Right common carotid artery plus branches (tissue), 1 donor: ENCODE data around the gene NOC4L.

GRCh38 chr12:131713114-131713928 is 2.4 kb downstream of the SFSWAP start:
- PRO-cap, result no peak

GRCh38 chr12:131736179-131736562 is 25.3 kb downstream of the SFSWAP start:
- PRO-cap, result no peak

GRCh38 chr12:131783735-131784485 is 44.3 kb upstream of the MMP17 start:
- PRO-cap, result no peak

- PRO-cap, result bidirectional peak, plus-strand start at chr12:131832543, minus-strand start at chr12:131832454
Measured at GRCh38 chr12:131832326-131832957, 4.2 kb downstream of the MMP17 start.

- PRO-cap, result no peak
Measured at GRCh38 chr12:131851814-131852416, 23.7 kb downstream of the MMP17 start.

DNA sequence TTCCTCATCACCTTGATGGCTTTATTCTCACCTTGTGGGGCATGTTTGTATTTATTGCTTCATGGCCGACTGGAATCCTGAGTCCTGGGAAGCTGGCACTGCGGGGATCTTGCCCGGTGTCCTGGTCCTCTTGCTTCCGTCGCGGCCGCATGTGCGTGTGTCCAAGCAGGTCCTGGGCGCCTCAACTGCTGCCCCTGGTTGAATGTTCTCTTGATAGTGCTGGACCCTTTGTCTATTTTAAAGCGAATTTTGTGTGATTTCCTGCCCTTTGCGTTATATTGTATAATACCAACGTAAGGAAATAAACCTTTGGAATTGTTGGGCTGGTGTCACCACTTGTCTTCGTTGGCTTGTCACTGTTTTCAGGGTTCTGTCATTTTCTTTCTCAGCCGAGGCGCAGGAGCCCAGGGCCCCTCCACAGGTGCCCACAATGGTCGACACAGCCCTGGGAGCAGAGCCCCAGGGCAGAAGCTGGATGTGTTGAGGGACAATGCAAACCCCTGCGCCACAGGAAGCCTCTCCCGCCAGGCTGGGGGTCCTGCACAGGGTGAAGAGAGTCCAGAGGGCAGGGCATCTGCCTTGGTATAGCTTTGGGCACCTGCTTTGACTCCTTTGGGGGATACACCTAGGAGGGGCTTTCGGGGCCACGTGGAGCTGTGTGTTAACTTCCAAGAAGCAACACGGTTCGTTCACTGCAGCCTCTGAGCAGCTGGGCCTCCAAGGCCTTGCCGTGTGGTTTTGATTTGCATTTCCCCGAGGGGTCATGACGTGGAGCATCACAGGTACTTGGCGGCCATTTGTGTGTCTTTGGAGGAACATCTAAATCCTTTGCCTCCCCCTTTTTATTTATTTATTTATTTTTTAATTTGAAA is 6.0 kb upstream of the PUS1 start:
- PRO-cap, result no peak

DNA sequence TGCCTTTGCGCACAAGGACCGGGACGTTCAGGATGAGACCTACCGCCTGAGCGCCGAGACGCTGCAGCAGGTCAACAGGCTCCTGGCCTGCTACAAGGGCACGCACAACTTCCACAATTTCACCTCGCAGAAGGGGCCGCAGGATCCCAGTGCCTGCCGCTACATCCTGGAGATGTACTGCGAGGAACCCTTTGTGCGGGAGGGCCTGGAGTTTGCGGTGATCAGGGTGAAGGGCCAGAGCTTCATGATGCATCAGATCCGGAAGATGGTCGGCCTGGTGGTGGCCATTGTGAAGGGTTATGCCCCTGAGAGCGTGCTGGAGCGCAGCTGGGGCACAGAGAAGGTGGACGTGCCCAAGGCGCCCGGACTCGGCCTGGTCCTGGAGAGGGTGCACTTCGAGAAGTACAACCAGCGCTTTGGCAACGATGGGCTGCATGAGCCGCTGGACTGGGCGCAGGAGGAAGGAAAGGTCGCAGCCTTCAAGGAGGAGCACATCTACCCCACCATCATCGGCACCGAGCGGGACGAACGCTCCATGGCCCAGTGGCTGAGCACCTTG is 8.3 kb upstream of the EP400 start:
- PRO-cap, result no peak

- PRO-cap, result no peak
Measured at GRCh38 chr12:131986150-131986945, 36.6 kb downstream of the EP400 start.

- PRO-cap, result no peak
Measured at GRCh38 chr12:132066237-132067012, 77.7 kb downstream of the DDX51 start.

- PRO-cap, result bidirectional peak, plus-strand start at chr12:132144427, minus-strand start at chr12:132144312
Measured at GRCh38 chr12:132144191-132144783, at the start of gene NOC4L. Gene NOC4L, plus strand, starts transcription at chr12:132144457.

DNA sequence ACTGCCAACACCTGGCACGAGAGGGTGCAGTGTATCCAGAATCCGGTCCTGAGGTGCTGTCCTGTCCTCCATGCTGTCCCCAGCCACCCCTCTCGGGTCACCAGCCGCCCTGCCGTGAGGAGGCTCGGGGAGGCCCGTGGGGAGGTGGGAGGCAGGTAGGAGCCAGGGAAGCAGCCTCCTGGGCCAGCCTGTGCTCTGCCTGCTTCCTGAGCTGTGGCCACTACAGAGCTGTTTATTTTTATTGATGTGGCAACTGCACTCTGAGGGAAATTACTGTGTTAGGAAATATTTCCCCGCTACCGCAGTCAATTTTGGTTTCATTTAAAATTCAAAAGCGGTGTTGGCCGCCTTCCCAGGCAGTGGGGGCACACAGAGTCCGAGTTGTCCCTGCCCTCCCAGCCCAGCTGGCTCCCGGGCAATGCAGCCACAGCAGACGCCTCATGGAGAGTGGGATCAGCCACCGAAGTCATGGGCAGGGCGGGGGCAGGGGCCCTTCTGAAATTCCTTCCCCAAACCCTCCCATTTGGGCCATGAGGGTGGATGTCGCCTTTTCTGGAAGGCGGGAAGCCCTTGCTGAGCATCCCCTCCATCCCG is 18.4 kb downstream of the NOC4L start:
- PRO-cap, result no peak

- PRO-cap, result no peak
Measured at GRCh38 chr12:132185716-132186525, 41.7 kb downstream of the NOC4L start.

DNA sequence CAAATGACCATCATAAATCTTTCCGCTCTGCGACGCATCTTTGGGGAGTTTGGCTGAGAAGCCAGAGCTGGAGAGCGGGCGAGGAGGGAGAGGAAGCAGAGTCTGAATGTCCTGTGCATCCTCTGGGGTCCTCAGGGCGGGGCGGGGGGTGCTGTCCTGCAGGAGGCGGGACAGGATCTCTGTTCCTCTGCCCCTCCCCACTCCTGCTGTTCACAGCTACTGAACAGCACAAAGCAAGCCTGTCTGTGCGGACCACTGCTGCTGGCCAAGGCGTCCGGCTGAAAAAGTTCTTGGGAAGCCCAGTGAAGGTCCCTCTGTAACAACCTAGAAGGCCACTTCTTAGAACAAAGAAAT is 14.4 kb upstream of the GALNT9 start:
- PRO-cap, result bidirectional peak, plus-strand start at position 64 of the sequence, minus-strand start outside the sequence

- PRO-cap, result no peak
Measured at GRCh38 chr12:132437476-132438573, 52.1 kb upstream of the FBRSL1 start.

DNA sequence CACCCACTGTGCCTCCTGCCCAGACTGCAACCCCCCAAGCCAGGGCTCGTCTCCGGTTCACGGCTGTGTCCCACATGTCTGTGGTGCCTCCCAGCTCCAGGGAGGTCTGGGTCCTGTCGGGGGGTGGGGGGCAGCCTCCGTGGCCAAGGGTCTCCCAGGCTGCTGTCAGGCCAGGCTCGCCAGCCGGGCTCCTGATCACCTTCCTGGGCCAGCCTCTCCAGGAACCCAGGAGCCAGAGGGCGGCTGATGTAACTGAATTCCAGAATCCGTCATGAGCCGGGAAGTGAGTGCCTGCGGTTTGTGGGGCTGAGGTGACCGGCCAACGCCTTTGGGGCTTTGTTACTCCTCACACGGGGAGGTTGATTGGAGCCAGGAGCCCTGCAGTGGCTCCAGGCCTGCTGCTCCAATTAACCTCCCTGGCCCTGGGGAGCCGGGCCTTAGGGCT is 36.5 kb upstream of the FBRSL1 start:
- PRO-cap, result no peak

DNA sequence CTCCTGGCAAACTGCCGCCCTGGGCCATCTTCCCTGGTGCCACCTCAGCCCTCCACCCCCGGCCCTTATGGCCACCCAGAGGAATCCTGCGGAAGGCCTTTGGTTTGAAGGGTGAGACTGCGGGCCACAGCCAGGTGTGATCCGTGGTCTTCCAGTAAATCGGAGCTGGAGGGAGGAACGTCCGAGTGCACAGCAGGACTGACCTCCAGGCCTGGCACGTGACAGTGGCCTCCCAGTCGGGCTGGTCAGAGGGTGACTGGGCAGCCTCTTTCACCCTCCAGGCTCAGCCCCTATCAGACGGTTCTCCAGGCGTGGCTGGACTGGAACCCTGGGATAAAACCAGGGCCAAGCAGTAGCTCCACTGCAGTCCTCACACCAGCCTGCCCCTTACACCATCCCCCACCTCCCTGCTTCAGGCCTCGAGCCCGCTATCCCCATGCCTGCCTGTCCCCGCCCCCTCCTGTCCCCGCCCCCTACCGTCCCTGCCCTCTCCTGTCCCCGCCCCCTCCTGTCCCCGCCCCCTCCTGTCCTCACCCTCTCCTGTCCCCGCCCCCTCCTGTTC is 12.4 kb downstream of the FBRSL1 start:
- PRO-cap, result no peak

DNA sequence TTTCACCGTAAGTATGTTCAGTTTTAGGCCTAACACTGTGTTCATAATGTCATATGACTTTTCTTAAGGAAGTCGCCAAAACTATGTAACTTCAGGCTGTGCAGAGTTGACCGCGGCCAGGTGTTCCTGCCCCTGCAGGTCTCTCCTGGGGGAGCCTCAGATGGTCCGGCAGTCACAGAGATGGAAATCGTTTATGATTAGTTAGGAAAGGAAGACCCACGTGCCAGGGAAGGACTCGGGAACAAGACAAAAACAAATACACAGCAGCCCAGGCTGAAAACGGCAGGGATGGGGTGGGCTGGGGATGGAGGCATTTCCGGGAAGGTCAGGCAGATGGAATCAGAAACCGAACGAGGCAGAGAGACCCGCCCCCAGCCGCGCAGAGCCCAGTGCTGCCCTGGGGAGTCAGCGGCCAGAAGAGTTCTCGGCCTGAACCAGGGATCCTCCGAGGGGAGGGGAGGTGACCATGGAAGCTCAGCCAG is 8.0 kb downstream of the LRCOL1 start:
- PRO-cap, result unidirectional peak, plus-strand start at position 382 of the sequence; unidirectional peak, plus-strand start at position 415 of the sequence

- PRO-cap, result no peak
Measured at GRCh38 chr12:132602809-132603356, 7.5 kb downstream of the LRCOL1 start.

GRCh38 chr12:132619308-132619720 is 738 bp downstream of the P2RX2 start:
- PRO-cap, result no peak

DNA sequence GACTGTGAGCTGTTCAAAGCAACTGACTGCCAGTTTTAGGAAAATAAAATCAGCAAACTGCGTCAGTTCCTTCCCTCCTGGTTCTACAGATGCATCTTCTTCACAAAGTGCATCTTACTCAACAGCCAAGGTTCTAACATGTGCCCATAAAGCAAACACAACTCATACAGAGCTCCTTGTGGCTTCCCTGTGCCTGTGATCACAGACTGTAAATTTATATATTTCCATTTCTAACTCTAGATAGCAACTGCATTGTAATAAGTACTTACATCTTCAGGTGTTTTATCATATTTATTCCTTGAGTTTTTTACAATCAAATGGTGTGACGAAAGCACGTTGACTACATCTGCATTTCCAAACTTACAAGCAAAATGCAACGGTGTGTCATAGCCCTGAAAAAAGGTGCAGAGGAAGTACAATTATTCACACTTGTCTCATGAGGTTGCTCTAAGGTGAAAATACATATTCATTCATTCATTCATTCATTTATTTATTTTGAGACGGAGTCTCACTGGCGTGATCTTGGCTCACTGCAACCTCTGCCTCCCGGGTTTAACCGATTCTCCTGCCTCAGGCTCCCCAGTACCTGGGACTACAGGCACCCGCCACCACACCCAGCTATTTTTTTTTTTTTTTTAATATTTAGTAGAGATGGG is 18.6 kb downstream of the ANKLE2 start:
- PRO-cap, result no peak